Helper T cell (primary cell): ENCODE results near the gene PHLDA3.

GRCh38 chr1:201364948-201365576 lies 12.4 kb downstream of the TNNT2 start:
- PRO-cap, 2 experiments, result no peak in any of the 2 experiments

DNA sequence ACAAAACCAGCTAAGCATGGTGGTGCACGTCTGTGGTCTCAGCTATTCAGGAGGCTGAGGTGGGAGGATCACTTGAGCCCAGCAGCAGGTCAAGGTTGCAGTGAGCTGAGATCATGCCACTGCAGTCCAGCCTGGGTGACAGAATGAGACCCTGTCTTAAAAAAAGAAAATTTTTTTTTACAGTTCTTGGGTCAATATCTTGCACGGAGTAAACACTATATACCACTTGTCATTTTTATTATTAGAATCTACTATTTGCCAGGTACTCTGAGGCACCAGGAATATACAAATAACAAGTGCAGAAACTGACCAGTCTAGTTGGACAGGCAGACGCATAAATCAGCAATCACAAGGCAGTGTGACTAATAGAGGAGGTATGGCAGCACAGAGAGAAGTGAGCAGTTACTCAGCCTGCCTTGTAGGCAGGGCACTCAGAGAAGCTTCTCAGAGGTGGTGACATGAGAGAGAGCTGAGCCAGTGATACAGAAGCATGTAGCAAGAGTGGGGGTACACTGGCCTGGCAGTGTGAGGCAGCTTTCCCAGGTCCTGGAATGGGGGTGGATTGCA lies 8.0 kb downstream of the PHLDA3 start:
- PRO-cap, 2 experiments, result no peak in any of the 2 experiments

GRCh38 chr1:201468353-201469456 lies at the start of gene PHLDA3:
PHLDA3 (minus strand) TSS chr1:201469188.
- PRO-cap, 2 experiments, result peak in 1 of 2 experiments; most common minus-strand start chr1:201469134 (in 1)

- PRO-cap, 2 experiments, result no peak in any of the 2 experiments
These were observed 400 bp upstream of the PHLDA3 start for GRCh38 chr1:201469457-201469718.

GRCh38 chr1:201471627-201472207 lies 2.7 kb upstream of the PHLDA3 start:
- PRO-cap, 2 experiments, result no peak in any of the 2 experiments

- PRO-cap, 2 experiments, result no peak in any of the 2 experiments
These were observed 6.0 kb downstream of the CSRP1 start for GRCh38 chr1:201500561-201501682.

DNA sequence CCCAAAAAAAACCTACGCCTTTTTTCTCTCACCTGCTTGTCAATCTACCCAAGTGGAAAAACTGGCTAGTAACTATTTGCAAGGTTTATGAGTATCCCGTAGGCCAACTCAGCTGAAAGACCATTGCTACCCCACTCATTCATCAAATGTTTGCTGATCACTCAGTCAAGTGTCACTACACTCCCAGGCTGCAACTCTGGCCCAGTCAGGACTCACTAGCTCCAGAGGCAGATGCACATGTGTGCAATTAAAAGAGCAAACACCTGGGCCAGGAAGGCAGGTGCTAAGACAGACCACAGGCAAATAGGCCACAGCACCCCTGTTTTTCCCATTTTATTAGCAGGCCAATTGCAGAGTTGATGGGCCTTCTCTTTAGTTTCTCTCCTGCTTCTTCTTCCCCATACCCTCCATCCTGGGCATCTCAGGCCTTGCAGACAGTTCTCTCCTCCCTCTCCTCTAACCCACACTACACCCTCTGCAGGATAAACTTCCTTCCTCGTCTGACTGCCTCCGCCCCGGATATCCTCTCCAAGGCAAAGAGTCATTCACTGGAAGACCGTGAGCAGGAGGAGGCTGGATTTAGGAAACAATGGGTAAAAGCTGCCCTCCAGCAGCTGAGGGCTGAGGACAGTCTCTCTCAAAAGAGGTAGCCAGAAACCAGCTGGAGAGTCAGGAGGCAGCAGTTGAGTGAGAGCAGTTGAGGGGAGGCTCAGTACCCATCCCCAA lies 1.6 kb downstream of the CSRP1 start:
- PRO-cap, 2 experiments, result no peak in any of the 2 experiments

DNA sequence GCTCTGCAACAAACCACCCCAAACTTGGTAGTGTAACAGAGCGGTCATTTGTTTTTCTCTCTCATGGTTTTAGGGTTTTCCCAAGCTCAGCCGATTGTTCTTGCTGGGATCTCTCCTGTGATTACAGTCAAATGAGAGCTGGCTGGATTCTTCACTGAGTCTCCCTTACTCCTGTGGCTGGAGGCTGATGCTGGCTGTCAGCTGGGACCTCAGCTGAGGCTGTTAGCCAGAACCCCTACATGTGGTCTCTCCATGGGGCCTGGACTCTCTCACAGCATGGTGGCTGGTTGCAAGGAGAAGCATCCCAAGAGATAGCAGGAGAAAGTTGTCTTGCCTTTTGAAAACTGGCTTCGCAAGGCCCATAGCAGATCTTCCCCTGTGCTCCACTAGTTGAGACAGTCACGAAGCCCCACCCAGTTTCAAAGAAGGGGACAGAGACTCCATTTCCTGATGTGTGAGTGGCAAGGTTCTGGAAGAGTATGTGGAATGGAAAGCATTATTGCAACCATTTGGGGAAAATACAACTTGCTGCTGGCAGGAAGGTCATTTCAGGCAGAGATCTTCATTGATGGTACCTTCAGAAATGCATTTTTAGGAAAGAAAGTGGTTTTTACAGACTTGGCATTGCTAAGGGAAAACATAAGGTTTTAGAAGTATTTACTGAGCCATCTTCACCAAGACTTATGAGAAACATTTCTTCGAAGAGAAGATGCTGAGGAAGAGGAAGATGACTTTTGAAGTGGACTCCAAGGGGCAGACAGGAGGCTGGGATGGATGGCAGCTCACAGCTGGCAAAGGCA lies 7.5 kb upstream of the CSRP1 start:
- PRO-cap, 2 experiments, result no peak in any of the 2 experiments

GRCh38 chr1:201515241-201515808 lies 8.4 kb upstream of the CSRP1 start:
- PRO-cap, 2 experiments, result no peak in any of the 2 experiments

DNA sequence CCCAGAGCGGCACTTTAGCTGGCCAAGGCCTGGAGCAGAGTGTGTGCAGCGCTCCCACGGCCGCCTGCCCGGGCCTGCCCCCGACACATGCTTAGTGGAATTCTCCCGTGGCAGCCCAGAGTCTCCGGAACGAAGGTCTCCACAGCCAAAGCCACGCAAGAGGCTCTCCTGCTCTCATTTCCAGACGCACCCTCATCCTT lies 7.7 kb upstream of the NAV1 start:
- PRO-cap, 2 experiments, result no peak in any of the 2 experiments

DNA sequence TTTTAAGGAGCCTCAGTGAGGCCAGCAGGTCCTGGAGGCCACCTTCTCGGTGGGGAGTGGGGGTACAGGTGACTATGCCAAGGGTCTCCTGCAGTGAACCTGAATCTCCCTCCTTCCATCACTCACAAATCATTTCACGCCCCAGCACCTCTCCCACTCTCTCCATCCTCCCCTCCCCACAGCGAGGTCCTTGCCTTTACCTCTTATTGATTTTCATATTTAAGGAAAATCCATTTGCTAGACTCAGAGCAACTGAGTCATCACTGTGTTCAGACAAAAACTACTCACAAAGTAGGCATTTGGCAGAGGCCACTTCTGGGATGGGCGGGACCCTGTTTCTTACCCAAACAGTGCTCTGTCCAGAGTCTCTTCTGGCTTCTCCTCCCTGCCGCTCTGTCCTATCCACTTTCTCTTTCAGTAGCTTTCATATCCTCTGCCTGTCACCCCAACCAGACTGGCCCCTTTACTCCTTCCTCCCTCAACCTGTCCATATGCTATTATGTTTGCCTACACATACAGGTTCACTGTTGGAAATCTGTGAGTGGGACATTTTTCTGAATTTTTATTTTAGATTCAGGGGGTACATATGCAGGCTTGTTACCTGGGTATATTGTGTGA lies 2.4 kb upstream of the NAV1 start:
- PRO-cap, 2 experiments, result no peak in any of the 2 experiments

- PRO-cap, 2 experiments, result no peak in any of the 2 experiments
These were observed 58.9 kb upstream of the IPO9 start for GRCh38 chr1:201769674-201770780.

GRCh38 chr1:201876872-201877312 lies 11.8 kb upstream of the SHISA4 start:
- PRO-cap, 2 experiments, result no peak in any of the 2 experiments

GRCh38 chr1:201916497-201917216 lies 28.0 kb downstream of the SHISA4 start:
- PRO-cap, 2 experiments, result no peak in any of the 2 experiments

DNA sequence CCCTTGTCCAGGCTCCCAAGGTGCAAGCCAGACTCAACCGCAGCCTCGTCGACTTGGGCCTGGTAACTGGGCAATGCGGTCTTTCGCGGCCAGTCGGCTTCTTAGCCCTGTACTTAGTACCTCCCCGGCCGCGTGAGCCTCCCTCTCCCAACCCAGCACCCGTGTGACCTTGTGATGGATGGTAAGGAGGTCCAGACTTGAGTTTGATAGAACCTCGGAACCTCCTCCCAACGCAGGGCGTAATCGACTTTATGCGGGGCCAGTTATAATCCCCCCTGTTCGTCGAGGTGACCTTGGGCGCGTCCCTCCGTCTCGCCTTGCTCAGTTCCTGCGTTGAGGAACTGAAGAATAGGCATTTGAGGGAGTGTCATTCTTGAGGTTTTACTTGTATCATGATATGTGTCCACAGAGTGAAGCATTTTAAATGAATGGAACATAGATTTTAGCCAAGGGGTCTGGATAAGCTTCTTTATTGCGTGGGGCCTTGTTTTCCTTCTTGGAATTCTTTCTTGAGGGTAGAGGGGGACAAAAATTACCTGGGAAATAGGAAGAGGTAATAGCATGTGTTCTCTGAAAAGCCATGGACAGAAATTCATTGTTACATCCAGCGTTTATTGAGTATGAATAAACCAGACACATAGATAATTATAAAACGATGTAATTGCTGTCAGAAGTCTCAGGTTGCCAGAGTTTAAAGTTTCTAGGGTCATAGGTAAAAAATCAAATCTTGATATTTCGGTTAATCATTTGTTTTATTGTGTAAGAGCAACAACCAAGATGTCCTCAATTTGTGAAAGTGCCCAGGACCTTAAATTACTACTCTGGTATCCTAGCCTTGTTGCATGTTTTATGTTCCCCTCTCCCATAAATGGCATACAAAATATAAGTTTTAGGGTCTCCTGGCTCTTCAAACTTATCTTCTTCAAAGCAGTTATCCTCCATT lies 579 bp downstream of the TIMM17A start:
- PRO-cap, 2 experiments, result no peak in any of the 2 experiments

DNA sequence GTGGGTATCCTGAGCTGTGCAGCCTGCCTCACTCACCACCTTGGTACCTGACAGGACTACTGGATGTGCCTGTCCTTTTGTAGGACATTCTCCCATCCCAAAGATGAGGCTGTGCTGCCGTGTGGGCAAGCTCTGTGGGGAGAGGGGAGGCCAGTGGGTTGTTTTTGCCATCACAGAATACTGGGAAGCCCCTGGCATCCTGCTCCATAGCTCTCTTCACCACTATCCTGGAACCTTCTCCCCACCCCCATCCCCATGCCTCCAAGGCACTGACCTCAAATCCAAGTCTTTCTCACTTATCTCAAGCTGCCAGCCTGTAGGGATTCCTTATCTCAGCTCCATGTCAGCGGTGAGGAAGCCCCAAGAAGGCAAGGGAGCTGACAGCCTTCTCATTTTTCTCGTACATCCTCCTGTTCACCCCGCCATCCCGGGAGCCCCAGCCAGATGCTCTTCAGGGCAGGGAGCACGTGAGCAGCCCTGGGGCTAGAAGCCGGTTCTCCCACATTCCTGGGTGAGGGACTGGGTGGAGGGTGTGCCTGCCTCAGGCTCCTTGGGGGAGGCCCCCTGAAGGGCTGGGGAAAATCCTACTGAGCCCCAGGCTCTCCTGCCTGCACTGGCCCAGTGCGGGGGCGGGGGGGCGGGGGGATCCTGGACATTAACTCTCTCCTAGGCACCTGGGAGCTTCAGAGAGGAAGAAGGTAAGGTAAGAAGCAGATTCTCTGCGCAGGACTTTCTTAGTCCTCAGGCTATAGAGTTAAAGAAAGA lies 2.4 kb upstream of the ELF3 start:
- PRO-cap, 2 experiments, result no peak in any of the 2 experiments

GRCh38 chr1:202088593-202088807 lies 34.2 kb upstream of the GPR37L1 start:
- PRO-cap, 2 experiments, result no peak in any of the 2 experiments

- PRO-cap, 2 experiments, result peak in 1 of 2 experiments; most common plus-strand start chr1:202143323 (in 1)
These were observed 1.6 kb downstream of the ARL8A start for GRCh38 chr1:202142866-202143386.

GRCh38 chr1:202146757-202147415 lies 2.3 kb upstream of the ARL8A start:
- PRO-cap, 2 experiments, result no peak in any of the 2 experiments

DNA sequence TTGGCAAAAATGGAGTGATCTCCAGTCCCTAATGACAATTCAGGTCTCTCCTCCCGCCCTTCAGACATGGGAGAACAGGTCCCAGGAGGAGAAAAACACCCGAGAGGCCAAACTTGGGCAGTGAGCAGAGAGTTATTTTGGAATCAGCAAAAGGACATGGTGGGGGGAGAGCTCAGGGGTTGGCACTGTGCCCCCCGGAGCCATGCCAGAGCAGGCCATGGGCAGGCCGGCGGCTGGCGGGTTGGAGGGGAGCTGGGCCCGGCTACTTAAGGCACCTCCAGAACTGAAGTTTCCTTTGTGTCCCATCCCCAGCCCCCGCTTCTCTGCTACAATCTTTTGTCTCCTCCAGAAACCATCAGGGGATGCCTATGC lies 7.1 kb downstream of the LGR6 start:
- PRO-cap, 2 experiments, result no peak in any of the 2 experiments